ENCODE results near the gene GSTA4.

DNA sequence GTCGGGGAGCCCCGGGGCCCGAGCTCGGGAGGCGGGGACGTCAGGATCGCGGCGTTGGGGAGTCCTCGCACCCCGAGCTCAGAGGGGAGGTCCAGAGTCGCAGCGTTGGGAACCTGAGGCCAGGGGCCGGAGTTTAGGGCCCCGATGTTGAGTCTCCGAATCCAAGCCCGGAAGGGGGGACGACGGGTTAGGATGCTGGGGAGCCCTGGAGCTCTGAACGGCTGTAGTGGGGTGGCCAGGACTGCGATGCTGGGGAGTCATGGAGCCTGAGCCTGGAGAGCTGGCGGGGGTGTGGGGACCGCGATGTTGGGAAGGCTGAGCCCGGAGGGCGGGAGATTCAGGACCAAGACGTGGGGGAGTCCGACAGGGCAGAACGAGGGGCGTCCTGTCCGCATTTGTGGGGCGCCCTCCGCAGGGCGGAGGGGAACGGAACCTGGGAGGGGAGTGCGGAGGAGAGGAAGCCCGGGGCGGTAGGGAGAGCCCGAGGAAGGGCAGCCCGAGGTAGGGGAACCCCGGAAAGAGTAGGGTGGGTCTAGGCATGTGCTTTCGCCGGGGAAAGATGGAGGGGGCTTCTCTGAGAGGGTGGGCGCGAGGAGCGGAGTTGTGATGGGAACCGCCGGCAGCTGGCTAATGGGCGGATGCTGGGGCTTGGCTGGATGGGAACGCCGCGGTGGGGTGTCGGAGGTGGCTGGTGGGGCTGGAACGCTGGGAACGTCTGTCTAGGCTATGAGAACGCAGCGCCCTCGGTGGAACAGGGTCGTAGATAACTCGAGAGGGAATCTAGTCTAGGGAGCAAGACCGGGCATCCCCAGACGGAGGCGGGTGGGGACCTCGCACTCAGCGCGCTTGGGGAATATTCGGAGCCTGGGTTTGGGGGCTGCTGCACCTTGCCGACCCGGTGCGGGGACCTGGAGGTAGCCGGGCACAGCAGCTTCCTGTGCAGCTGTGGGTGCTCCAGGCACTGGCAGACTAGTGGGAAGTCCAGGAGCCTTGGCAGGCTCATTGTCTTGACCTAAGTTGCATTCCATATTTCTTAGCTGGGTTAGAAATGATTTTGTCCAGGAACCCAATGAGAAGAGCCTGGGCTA lies 699 bp downstream of the PAQR8 start:
- RRBS, result 6% methylated on average over 19 of the region's 71 CpGs

- RRBS, result 80% methylated on average over 1 of the region's 8 CpGs
Measured at GRCh38 chr6:52389491-52390020, 27.6 kb downstream of the PAQR8 start.

DNA sequence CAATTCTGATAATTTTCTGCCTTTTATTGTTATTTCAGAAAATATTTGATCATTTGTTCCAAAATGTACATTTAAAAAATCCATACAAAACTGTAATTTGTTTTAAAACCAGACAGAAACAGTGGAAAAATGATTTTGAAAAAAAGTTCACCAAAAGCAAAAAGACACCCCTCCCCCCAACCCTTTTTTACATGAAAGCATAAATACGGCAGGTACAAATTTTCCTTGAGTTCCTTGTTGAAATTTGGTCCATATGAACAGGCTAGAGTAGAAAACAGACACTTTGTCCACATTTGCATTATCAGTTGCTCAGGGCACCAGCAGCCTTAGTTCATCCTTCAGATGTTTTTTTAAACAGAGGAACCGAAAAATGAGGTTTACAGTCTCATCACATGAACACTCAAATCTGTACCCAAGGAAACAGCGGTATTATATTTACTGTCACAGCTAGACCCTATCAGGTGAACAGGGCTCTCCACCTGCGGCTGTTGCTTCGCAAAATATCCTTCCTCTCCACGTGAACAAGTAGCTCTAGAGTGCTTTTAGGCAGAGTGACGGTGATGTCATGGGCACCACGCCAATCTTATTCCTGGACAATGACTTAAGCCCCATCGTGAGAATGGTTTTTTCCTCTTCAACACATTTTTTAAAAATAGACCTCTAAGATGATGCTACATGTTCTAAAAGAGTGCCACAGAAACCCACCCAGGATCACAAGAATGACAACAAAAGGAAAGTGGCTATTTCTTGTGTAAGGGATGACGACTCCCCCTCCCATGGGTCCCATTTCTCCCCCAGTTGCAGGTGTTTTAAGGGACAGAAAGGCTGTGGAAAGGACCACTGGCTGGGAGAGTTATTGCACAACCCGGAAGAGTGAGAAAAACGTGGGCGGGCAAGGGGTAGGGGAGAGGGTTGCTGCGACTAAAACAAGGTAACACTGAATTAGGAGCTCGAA lies 77.5 kb downstream of the EFHC1 start:
- RRBS, result no CpG with 5 or more reads among the region's 15 CpGs

GRCh38 chr6:52594816-52596115 lies 18.4 kb upstream of the TRAM2 start:
- RRBS, result no CpG with 5 or more reads among the region's 7 CpGs

DNA sequence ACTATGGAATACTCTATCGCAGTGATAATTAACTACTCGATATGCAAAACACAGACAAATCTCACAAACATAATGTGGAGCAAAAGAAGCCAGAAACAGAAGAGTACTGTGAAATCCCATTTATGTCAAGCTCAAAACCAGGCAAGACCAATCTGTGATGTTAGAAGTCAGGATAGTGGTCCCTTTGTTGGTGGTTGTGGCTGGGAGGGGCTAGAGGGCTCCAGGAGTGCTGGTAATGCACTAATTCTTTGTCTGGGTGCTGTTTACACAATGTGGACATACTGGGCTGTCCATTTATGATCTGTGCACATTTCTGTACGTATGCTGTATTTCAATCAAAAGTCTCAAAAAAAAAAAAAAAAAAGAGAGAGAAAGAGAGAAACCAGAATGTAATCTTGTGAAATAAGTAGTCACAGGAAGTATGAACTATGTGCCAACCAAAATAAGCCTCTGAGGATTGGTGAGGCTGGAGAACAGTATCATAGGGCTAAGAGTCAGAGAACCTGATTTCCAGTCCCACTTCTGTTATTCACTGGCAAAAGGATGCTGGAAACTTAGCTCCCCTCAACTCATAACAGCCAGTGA lies 19.5 kb upstream of the TRAM2 start:
- RRBS, result no CpG with 5 or more reads among the region's 3 CpGs

DNA sequence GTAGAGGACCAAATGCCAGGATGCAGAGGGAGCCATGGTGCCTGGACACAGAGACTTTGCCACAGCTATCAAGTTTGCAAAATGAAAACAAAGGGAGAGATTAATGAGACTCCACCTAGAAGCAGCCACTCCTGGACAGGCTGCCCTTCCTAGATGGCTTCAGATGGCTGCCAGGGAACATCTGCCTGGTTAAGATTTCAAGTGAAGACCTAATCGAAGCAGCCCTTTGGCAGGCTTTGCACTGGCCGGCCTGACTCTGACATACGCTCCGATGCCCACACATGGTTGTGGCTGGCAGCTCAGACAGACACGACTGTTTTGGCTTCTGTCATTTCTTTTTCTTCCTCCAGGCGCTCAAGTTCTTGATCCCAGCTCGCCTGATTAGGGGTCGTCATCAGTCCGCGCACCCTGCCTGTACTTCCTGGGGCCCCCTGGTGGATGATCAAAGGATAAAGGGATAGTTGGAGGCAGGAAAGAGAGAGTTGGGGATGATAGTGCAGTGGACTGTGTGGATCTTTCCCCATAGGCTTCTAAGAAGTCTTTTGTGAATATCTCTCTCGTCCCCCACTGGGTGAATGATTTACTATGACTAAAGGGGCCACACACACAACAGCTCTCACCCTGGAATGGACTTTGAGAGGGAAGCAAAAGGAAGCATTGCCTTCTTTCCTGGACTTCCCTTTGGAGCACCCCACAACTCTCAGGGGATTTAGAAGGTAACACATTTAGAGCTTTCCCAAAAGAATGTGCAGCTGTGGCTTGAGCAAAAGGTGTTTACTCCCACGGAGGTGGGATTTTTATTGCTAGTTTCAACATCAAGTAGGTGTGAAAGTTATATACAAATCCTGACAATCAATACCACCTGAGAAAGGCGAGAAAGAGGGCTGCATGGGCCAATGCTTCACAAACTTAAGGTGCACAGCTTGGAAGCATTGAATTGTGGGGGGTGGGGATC lies 21.4 kb upstream of the TRAM2 start:
- RRBS, result no CpG with 5 or more reads among the region's 13 CpGs

- RRBS, result no CpG with 5 or more reads among the region's 5 CpGs
Measured at GRCh38 chr6:52918205-52918739, 8.8 kb upstream of the GSTA3 start.

- RRBS, result 2% methylated on average over 17 of the region's 46 CpGs
Measured at GRCh38 chr6:52994416-52995539, at the start of gene GSTA4. GSTA4 (minus strand) TSS chr6:52995284.

DNA sequence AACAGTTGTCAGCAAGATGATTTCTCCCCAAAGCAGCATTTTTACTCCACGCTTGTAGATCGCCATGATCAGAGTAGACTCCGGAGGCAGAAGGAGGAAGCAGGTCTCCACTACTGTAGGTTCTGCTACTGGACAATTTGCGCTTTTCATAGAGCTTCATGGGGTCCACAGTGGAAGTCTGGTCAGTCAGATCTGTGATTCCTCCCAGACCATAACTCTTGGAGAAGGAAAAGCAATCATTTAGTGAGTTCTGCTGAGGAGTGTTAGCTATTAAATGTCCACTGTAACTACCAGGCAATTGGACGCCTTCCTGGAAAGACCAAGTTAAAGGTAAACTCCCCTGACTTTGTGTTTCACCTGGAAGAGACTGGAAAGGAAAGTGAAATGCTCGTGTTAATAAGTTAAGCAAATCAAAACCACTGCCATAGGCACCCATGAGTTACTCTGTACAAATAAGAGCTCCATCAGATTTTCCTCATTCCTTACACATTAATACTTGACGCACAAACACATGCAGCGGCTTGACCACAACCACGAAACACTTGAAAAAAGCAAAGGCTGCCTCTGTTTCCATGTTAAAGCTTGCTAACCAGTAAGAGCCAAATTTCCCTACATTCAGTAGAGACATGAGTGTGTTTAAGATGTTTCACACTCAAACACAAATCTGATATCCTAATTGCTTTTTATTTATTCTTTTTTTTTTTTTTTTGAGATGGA lies 19.9 kb downstream of the GCM1 start:
- RRBS, result no CpG with 5 or more reads among the region's 9 CpGs

GRCh38 chr6:53240736-53241193 lies 92.1 kb upstream of the GCM1 start:
- RRBS, result no CpG with 5 or more reads among the region's 2 CpGs

- RRBS, result no CpG with 5 or more reads among the region's 3 CpGs
Measured at GRCh38 chr6:53242069-53242320, 93.4 kb upstream of the GCM1 start.

GRCh38 chr6:53320777-53321414 lies 27.9 kb downstream of the ELOVL5 start:
- RRBS, result no CpG with 5 or more reads among the region's 8 CpGs

DNA sequence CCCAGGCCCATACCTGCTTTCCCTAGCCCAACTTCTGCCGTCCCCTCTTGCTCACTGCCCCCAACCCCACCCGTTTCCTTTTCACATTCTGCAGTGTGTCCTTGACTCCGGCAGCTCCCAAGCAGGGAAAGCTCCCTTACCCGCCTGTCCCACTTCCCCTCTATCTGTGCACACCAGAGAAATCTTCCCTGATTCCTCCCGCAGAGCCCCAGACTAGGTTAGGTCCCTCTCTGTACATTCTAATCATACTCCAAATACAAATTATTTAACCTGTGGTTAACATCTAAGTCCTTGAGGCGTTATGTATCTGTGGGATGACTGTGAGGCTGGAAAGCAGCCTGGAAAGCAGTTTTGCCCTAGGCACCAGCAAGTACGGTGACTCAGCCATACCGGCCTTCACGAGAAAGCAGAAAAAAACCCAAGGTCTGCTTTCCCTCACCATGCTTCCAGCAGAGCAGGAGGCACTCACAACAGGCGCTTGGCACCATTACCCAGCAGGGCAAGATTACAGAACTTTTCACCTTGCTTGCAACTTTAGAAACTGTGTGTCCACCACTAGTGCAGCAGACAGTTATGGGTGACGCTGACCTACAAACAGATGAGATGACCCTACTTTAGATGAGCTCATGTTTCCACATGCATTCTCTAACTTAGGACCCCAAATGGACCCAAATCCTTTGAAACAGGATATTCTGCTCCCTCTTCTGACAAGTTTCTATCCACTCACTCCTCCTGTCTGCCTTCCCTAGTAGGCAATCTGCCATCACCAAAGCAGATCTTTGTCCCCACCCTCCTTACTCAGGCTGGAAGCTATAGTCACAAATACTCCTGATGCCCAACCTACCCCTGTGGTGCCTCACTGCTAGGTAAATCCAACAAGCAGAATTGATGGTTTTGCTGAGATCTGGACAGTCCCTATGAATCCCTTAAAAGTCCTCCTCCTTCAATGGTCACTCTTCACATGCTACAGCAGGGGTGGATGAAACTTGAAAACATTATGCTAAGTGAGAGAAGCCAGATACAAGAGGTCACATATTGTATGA lies 22.0 kb downstream of the ELOVL5 start:
- RRBS, result no CpG with 5 or more reads among the region's 11 CpGs

DNA sequence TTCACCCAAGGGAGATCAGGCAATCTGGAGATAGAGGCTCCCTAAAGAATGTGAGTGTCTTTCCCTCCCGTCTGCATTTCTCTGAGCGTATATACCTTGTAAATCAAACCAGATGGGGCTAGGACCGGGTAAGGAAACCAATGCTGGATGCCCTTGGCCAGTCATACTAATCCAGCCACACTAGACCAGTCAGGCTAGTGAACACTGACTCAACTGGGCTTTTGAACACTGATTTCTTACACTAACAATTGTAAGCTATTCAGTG lies 8.0 kb downstream of the ELOVL5 start:
- RRBS, result no CpG with 5 or more reads among the region's 3 CpGs

DNA sequence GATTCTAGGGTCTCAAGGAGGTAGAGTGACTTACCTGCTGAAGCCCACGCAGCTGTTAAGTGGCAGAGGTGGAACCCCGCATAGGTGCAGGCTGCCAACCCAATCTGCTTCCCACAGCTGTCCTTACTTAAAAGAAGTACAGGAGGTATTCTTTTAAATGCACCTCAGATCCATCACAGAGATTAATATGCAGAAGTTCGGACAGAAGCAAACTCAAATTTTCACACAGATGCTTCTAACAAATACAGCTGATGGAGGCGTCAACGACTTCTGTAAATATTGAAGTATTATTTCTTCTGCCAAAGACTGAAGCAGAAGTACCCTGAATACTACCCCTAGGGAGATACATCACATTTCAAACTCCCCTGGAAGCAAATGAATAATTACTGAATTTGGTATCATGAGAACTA lies 6.8 kb downstream of the ELOVL5 start:
- RRBS, result no CpG with 5 or more reads among the region's 5 CpGs

GRCh38 chr6:53361416-53362235 lies 12.9 kb upstream of the ELOVL5 start:
- RRBS, result no CpG with 5 or more reads among the region's 5 CpGs

- RRBS, result no CpG with 5 or more reads among the region's 5 CpGs
Measured at GRCh38 chr6:53508436-53509018, 36.4 kb downstream of the GCLC start.

DNA sequence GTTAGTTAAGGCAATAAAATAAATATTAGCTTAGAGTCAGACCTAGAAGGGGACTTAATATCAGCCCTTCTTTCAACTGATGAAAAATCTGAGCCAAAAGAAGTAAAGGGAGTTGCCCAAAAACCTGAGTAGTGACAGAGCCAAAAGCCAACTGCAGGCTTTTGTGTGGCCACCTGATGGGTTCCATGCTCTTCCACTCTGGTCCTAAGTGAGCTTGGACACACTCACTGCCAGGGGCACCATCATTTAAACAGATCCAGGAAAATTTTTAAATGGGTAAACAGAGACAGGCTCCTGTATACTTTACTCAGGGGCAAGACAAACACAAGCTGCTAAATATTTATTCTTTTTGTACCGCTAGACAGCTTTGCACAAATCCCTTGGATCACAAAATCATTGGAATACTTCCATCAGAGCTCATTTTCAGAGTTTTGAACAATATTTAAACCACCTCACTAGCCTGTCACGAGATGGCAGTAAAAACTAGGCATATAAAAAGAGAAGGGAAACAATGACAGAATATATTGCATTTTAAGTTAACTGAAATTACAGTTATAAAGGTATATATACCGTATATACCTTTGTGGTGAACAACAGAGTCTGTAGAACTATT lies 31.4 kb downstream of the GCLC start:
- RRBS, result no CpG with 5 or more reads among the region's 3 CpGs

GRCh38 chr6:53752801-53753141 lies 42.0 kb upstream of the LRRC1 start:
- RRBS, result no CpG with 5 or more reads among the region's 3 CpGs

- RRBS, result no CpG with 5 or more reads among the region's 1 CpG
Measured at GRCh38 chr6:53825822-53826076, 30.9 kb downstream of the LRRC1 start.